Colic lymph node (tissue), 1 donor: ENCODE measurements around the gene EVL.

DNA sequence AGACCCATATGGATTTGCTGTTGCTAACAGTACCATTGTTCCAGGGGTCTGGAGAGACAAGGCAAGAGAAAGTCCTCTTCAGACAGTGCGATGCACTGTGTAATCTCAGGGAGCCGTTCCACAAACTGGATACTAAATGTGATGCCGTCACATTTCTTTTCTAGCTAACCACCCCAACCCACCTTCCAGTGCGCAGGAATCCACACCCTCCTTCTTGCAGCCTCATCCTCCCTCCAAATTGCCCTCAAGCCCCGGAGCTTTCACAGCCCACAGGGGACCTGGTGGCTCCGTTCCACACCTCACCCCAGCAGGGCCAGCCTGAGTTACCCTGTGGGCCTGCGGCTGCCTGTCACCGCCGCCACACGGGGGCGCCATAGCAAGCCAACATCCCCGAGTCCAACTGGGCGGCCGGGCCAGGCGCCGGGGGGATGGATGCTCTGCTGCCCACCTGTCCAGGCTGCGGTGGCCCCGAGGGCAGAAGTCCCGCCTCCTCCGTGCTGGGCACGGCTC, 1.5 kb upstream of the CYP46A1 start:
- PRO-cap, result no peak

GRCh38 chr14:99736943-99737427, 52.9 kb downstream of the CYP46A1 start:
- PRO-cap, result no peak

- PRO-cap, result no peak
These were observed 41.1 kb upstream of the EML1 start for GRCh38 chr14:99752092-99752500.

DNA sequence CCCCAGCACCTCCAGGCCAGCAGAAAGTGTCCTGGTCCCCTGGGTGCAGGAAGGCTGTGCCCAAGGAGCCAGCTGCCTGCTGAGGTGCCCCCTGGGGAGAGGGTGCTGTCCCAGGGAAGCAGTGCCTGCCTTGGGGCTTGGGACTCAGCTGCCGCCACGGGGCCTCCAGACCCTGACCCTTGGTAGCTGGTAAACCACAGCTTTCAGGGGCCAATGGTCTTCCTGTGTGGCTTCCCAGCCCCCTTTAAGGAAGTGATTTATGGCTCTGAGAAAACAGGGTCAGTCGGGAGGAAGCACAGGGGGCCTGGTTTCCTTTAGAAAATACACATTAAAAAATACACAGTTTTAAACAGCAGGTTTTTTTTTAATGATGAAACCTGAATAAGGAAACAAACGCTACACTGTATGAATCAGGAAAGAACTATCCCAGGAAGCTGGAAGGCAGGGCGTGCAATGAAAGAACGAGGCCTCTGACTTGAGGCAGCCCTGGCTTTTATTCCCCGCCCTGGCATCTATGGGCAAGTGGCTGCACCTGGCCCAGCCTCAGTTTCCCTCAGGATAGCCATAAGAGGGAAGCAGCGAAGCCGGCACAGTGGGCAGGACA, 40.6 kb upstream of the EML1 start:
- PRO-cap, result no peak

- PRO-cap, result no peak
These were observed 119.2 kb upstream of the EVL start for GRCh38 chr14:99945892-99946618.

DNA sequence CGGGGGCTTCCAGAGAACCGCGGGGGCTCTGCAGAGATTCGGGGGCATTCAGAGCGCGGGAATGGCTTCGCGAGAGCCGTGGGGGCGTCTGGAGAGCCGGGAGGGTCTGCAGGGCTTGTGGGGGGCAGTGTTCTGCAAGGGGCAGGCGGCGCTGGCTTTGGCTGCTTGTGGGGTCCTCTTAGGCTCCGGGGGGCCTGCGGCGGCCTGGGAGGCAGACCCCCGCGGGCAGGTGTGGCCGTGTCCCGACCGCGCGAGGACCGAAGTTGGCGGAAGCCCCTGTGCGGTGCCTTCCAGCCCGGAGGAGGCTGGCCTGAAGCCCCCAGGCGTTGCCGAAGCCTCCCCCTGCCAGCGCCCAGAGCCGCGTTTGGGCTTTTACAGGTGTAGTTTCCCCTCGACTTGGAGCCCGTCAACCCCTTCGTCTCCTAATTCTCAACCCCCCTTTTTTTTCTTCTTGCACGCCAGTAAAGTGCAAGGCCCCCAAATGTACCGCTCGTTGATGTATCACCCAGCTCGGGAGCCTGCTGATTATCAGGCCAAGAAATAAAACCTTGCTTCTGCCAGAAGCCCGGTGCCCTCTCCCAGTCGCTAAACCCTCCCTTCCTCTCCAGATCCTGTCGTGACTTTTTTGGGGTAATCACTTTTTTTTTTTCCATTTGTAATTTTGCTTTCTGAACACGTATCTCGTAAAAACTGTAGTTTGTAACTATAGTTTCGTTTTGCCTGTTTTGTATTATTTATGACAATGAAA, 92.9 kb upstream of the EVL start:
- PRO-cap, result no peak

DNA sequence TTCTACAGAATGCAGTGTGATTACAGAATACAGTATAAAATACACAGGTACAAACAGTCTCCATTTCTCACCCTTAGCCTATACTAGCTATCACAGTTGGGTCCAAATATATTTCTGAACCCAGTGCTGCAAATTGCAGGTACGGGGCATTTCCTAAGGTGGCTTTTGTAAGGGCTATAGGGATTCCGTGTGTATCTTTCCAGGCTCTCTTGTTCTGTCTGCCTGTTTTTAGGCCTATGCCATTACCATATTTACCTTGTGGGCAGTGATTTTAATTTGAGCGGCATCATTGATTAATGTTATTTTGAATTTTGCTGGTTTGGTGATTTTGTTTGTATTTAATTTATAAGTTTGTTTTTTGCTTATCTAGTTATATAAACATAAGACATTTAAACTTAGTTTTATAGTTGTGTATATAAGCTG, 84.7 kb upstream of the EVL start:
- PRO-cap, result no peak

GRCh38 chr14:100064813-100065651, at the start of gene EVL:
TSS of gene EVL (plus strand) at chr14:100065422.
- PRO-cap, result bidirectional peak, plus-strand start at chr14:100065407, minus-strand start at chr14:100065305

- PRO-cap, result bidirectional peak, plus-strand start at chr14:100068079, minus-strand start at chr14:100068021
These were observed 2.5 kb downstream of the EVL start for GRCh38 chr14:100067469-100068391.

- PRO-cap, result no peak
These were observed 41.4 kb downstream of the EVL start for GRCh38 chr14:100106588-100107111.

- PRO-cap, result no peak
These were observed 44.3 kb downstream of the EVL start for GRCh38 chr14:100109519-100109905.

DNA sequence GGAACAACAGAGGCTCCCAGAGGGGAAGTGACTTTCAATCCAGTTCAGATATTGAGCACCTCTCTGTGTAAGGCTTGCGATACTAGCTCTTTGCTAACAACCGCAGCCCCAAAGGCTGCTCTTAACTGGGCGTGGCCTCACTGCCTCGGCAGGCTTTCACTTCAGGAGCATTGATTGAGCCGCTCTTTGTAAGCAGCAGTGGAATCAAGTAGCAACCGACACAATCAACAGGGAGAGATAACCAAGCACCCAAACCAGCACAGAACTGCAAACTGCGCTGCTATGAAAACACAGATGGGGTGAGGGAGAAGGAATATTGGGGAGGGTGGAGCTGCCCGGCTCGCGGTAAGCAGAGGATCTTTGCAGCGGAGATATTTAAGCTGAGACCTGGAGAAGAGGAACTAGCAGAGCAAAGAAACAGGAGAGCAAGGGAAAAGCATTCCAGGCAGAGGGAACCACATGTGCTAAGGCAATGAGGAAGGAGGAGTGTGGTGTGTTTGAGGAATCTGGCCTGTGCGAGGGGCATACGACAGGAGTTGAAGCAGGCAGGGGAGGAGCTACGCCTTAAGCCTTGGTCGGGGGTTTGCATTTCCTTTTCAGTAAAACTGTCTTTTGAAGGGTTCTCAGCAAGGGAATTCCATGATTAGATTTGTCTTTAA, 17.3 kb upstream of the YY1 start:
- PRO-cap, result unidirectional peak, plus-strand start at position 189 of the sequence

- PRO-cap, result bidirectional peak, plus-strand start at chr14:100240195, minus-strand start at chr14:100240020; bidirectional peak, plus-strand start at chr14:100240674, minus-strand start at chr14:100240578
These were observed 1.3 kb downstream of the YY1 start for GRCh38 chr14:100239825-100241026.

DNA sequence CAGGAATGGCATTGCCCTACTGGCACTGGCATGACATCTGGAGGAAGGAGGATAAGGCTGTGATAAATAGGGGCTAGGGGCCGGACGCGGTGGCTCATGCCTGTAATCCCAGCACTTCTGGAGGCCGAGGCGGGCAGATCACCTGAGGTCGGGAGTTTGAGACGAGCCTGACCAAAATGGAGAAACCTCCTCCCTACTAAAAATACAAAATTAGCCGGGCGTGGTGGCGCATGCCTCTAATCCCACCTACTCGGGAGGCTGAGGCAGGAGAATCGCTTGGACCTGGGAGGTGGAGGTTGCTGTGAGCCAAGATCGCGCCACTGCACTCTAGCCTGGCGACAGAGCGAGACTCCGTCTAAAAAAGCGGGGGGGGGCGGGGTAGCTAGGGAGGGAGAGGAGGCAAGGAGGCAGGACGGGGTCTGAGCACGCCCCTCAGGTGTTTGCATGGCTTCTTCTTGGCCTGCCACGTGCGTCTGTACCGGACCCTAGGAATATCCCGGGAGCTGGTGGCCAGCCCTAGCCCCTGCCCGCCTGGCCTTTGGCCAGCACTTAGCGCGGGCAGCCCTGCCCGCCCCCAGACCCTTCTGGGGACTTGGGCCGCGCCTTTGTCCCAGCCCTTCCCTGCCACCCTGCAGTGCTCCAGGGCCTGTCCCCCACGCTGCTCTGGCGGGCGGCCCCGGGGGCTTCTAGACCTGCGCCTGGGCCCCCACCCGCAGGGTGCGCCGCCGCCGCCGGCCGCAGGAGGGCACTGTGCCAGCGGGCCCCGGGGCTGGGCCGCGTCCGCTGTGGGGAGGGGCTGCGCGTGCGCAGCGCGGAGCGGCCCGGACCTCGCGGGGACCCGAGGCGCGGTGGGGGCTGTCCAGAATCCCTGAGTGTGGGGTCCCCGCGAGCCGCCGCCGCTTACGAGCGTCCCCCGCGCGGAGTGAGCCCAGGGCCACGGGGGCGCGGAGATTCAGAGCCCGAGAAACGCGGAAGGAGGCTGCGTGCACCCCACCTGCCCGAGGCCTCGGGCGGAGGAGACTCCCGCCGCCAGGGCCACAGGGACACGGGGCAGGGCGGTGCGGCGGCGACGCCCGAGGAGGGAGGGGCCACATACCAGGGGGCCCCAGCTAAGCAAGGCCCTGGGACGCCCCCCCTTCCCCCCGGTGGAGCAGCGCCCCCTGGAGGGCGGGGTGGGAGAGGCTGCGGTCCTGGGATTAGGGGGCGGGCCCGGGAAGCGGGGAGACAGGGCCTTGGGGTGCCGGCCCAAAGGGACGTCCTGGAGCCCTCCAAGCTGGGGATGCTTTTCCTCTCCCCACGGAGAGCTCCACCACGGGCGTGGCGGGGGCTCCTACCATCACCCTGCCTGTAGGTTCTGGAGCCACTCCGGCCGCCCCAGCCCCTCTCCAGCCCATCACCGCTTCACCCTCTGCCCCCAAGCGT, 21.1 kb downstream of the SLC25A29 start:
- PRO-cap, result unidirectional peak, plus-strand start at position 807 of the sequence; unidirectional peak, minus-strand start at position 1,039 of the sequence

GRCh38 chr14:100304792-100305204, 1.4 kb downstream of the SLC25A29 start:
- PRO-cap, result unidirectional peak, plus-strand start at chr14:100305078

- PRO-cap, result no peak
These were observed 5.9 kb upstream of the SLC25A29 start for GRCh38 chr14:100312082-100312582.

DNA sequence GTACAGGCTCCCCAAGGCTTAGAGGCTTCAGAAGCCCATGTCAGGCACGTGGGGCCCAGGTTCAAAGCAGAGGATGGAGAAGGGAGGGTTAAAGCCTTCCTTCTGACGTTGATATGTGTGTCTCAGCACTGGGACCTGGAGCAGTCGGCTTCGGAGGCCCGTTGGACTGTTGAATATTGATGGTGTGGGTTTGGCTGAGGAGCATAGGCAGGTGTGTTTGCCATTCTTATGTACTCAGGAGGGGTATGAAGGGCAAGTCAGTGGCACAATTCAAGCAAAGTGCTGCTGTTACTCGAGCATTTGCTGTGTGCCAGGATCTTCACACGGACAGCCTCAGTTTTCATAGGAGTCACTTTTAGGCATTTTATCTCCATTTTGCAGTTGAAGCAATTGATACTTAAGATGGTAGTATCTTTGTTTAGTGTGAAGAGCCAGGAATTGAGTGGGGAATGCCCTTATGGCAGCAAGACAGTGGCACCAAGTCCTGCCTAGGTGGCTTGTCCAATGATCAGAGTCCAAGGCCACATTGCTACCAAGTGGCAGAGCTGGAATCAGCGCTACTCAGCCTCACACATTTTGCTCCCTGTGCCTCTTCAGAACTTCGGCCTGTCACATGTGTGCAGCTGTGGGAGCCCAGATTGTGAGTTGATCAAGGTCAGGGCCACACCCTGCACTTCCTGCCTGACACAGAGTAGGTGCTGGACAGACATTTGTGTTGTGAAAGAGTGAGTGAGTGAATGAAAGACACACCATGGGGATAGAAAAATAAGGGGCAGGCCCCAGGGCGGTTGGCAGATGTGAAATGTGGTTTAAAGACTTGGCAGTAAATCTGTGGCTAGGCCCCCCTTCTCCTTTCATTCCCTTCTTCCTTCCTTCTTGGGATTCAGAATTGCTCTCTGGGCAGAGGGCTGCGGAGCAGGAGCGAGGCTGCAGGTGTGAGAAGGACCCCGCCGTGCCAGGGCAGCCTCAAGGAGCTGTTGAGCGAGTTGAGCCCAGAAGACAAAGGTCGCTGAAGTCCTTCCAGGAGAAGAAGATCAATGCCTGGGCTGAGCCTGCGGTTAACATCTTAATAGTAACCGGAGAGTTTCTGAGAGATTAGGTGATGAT, 30.1 kb downstream of the WDR25 start:
- PRO-cap, result no peak

- PRO-cap, result no peak
These were observed 95.6 kb downstream of the WDR25 start for GRCh38 chr14:100471777-100472322.

GRCh38 chr14:100572939-100573408, 14.2 kb downstream of the BEGAIN start:
- PRO-cap, result no peak

- PRO-cap, result unidirectional peak, plus-strand start at chr14:100586598; bidirectional peak, plus-strand start at chr14:100587257, minus-strand start at chr14:100587094
These were observed 670 bp downstream of the BEGAIN start for GRCh38 chr14:100586305-100587189.